Glomerular endothelial cell (primary cell): ENCODE measurements around a stretch of chr21.

DNA sequence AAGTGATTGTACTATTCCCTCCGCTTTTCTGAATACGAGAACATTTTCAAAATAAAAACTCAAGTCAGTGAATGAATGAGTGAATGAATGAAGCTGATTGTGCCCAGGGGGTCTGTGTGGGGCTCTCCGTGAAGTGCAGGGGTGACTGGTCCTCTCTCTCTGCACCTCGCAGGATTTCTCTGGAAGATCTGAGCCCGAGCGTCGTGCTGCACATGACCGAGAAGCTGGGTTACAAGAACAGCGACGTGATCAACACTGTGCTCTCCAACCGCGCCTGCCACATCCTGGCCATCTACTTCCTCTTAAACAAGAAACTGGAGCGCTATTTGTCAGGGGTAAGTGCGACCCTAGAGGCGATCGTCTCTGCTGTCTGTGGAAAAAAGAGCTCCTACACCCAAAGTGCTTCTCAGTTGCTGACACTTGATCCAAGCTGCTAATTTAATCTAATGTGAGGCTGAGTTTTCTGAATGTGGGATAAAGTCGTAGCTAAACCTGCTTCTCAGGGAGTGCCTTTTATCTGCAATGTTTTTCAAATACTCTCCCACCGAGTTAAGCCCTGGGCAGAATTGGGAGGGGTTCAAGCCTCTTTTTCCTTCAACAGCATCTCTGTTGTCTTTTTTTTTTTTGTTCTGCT lies 101.7 kb downstream of the HUNK start:
- RAMPAGE, long total RNA, result no peak

DNA sequence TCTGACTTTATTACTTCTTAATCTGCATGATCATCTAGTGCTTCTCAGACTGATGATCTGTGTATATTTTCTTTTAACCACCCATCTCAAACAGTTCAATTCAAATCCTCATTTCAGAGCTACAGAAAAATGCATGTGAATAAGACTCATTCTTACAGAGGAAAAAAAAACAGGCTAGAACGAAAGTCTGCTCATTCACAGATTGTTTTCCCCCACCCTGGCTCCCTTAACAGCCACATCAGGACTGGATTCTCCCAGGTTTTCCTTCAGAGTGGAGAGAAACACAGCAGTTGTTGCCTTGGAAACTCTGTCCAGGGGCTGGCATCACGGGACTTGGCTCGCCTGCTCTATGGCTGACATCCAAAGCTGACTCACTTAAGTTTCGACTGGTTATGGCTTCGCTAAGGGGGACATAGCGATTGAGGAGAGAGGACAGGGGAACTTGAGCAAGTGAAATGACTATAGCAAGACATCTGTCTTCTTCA lies 22.1 kb downstream of the MIS18A start:
- RAMPAGE, long total RNA, result no peak

- RAMPAGE, long total RNA, result no peak
Measured at GRCh38 chr21:32365522-32366275, 27.1 kb downstream of the URB1 start.

GRCh38 chr21:32410060-32410860 lies 2.2 kb upstream of the EVA1C start:
- RAMPAGE, long total RNA, result no peak

- RAMPAGE, long total RNA, result no peak
Measured at GRCh38 chr21:32414190-32414698, 1.7 kb downstream of the EVA1C start.

GRCh38 chr21:32508077-32508507 lies 77.2 kb downstream of the TCP10L start:
- RAMPAGE, long total RNA, result no peak

GRCh38 chr21:32772424-32772945 lies 930 bp upstream of the PAXBP1 start:
- RAMPAGE, long total RNA, result no peak

DNA sequence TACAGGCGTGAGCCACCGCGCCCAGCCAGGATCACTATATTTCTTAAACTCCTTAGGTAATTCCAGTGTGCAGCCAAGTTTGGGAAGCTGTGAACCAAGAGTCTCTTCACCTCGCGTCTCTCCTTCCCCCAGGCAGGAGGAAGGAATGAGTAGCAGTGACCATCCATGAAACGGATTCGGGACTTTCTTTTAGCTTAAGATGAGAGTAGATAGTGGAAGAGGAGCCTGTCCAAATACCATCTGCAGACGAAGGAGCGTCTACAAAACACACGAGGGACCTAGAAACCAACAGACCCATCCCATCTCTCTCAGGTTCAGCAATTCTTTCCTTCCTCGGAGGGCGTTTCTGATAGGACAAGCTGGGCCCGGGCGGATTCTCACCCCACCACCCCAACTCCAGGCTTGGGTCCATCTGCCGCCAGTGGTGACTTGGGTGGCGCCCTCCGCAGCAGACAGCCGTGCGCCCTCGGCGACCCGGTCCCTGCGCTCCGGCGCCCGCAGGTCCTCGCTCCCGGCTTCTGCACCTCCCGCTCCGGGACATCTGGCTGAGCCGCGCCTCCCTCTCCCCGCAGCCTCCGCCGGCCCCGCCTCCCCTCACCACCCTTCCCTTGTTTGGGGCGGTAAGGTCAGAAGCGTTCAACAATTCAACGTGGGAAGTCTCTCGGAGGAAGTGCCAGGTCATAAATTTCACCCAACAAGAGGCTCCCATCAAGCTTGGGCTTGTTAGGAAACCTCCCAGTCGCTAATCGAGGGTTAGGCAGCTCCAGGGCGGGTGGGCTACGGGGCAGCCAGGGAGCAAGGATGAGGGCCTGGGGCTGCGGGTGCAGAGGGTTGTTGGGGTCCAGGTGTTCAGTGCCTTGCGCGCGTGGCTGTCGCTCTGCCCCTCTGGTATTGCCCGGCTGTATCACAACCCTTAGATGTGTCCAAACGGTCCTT lies 39.6 kb downstream of the OLIG1 start:
- RAMPAGE, long total RNA, result no peak

- RAMPAGE, long total RNA, result no peak
Measured at GRCh38 chr21:33266517-33267304, 544 bp downstream of the IL10RB start.

DNA sequence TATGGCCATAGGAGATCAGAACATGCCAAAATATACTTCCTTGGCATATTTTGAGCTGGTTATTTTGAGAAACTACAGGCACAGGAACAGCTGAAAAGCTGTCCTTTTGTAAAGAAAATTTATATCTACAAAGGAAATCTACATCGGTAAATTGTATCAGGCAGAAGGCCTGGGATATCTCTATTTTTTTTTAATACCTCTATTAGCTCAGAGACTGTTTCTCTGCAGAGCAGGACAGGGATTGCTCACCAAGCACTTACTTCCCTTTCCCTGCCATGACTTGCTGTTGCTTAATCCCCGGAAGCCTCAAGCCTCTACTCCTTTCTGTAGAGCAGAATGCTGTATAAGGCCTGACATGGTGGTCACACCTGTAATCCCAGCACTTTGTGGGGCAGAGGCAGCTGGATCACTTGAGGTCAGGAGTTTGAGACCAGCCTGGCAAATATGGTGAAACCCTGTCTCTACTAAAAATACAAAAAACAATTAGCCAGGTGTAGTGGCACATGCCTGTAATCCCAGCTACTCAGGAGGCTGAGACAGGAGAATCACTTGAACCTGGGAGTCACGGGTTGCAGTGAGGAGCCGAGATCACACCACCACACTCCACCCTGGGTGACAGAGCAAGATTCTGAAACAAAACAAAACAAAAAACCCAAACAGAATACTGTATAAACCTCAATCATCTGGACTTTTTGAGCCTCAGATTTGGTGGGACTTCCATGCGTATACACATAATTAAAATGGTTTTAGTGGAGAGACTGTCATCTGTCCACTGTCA lies 23.3 kb upstream of the IFNGR2 start:
- RAMPAGE, long total RNA, result no peak

DNA sequence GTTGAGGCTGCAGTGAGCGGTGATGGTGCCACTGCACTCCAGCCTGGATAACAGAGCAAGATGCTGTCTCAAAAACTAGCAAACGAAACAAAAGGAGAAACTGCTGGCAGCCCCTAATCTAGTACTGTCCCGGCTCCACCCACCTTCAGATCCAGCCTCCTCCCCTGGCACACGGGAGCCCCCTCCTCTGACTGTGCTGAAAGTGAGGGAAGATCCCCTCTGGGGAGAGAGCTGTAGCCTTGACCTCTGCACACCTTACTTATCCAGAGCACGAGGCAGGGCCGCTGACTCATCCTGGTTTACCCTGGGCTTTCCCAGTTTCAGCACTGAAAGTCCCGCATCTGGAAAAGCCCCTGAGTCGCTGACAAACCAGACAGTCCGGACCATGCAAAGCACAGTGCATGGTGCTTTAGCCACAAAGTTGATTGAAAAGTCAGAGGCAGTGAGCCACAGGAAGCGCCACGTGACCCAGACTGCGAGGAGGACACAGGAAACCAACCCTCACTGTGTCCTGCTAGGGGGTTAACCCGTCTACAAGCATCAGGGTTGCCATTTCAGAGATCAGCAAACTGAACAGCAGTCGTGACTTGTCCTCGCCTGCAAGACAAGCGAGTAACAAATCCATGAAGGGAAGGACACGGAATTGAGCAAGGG lies 20.2 kb upstream of the IFNGR2 start:
- RAMPAGE, long total RNA, result no peak

- RAMPAGE, long total RNA, result no peak
Measured at GRCh38 chr21:33394030-33394396, 9.2 kb upstream of the IFNGR2 start.

- RAMPAGE, long total RNA, result no peak
Measured at GRCh38 chr21:33401520-33401979, 1.7 kb upstream of the IFNGR2 start.

DNA sequence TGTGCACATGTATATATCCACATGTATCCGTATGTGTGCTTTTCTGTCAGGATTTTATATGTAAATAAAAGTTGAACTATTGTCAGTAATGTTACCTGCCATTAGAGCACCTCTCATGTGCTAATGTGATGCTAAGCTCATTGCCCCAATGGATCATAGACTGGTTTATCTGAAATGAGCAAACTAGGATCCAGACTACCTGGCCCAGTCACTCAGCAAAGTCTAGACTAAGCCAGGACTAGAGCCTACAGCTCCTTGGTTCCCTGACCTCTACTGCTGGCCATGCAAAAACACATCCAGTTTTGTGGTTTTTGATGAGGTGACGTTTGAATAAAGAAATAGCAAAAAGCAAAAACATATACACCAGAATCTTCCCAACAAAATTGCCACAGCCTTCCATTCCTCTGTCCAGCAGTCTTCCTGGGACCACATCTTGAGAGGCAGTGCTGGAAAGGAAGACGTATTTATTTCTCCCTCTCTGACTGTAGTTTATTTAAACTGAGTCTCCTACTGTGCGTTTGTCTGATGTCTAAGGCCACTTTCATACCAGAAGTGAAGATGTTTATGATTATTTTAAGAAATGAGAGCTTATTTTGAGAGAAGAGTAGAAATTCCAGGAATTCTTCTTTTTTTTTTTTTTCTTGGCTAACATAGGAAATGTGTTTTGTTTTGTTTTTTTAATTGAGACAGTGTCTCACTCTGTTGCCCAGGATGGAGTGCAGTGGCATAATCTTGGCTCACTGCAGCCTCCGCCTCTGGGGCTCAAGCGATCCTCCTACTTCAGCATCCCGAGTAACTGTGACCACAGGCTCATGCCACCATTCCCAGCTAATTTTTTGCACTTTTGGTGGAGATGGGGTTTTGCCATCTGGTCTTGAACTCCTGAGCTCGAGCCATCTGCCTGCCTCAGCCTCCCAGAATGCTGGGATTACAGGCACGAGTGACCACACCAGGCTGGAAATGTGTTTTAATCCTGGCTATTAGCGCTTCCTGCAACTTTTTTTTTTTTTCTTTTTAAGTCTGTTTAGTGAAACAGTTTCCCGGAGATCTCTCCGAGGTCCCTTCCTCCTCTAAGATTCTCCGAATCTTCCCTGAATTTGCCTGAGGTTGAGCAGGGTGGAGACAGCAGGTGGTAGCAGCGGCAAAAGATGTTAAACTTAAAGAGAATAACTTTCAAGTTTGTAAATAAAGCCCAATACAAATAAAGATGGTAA lies 118.5 kb downstream of the ITSN1 start:
- RAMPAGE, long total RNA, result no peak

- RAMPAGE, long total RNA, result no peak
Measured at GRCh38 chr21:33774562-33775225, 132.4 kb downstream of the ITSN1 start.

- RAMPAGE, long total RNA, result no peak
Measured at GRCh38 chr21:33932225-33932695, 16.7 kb upstream of the ATP5PO start.

- RAMPAGE, long total RNA, result no peak
Measured at GRCh38 chr21:33969500-33970125, 54.0 kb upstream of the ATP5PO start.

GRCh38 chr21:34018788-34019339 lies 54.5 kb upstream of the MRPS6 start:
- RAMPAGE, long total RNA, result no peak

DNA sequence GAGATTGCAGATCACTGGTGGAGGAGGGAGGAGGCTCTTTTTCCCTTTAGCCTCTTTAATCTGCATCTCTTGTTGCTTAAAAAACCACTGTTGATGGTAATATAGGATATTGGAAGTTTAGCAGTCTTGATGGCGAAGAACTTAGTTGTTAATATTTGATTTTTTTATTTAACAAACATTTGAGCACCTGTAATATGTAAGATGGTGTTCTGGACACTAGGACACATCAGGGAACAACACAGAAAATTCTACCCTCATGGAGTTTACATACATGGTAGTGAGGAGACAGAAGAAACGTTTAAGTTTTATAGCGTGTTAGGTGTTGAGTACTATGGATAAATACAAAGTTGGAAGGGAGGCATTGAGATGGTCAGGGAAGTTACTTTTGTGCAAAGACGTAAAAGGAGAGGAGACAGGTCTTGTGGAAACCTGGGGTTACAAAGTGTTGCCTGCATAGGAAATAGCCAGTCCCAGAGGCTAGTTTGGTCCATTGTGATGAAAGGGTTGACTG lies 13.9 kb downstream of the MRPS6 start:
- RAMPAGE, long total RNA, result no peak

DNA sequence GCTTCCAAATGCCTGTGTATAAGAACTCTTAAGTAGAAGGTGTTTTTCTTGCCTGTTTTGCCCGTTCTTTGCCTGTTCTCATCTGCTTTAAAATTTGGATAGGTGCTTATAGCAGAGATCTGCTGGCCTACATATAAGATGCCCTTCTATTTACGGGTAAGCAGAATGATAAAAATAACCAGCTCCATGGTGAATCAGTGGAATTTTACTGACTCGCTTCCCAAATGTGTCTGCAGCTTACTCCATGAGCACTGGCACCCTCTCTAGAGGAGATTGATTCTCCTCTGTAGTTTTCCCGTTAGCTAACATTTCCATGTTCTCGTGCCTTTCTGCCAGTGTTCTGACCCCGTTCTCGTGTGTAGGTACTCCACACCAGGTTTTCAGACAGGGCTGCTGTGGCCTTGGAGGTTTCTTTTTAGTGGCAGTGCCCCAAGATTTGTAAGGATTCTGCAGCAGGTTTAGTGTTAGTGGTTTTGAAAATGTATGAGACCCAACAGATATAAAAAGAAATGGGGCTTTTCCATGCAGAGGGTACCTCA lies 56.1 kb downstream of the MRPS6 start:
- RAMPAGE, long total RNA, result no peak